Smooth muscle cell (in vitro differentiated cells): ENCODE data around the genes FBXO4 and HMGCS1.

- RAMPAGE, long total RNA = no peak
These were observed 295.6 kb upstream of the PTGER4 start for GRCh38 chr5:40383947-40384703.

- RAMPAGE, long total RNA = no peak
These were observed 275.1 kb upstream of the PTGER4 start for GRCh38 chr5:40404615-40404980.

DNA sequence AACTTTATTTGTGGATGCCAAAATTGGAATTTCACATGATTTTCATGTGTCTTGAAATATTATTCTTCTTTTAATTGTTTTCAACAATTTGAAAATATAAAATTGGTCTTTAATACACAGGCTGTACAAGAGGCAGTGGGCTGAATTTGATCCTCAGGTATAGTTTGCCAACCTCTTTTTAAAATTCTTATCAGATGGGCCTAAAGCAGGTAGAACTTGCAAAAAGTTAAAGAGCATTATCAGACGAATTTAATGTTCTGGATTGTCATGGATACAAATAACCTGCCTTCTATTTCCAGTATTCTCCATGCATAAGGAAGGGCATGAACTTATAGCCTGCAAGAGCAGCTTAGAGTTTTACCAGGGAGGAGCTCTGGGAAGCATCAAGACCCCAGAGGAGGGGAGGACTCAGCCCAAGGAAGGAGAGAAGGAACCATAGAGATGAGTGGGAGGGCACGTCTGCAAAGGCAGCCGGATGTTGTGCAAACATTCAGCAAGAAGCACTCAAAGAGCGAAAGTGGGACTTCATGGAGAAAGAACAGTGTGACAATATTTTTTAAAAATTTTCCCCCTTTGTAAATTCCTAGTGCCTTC is 270.3 kb upstream of the PTGER4 start:
- RAMPAGE, long total RNA = no peak

DNA sequence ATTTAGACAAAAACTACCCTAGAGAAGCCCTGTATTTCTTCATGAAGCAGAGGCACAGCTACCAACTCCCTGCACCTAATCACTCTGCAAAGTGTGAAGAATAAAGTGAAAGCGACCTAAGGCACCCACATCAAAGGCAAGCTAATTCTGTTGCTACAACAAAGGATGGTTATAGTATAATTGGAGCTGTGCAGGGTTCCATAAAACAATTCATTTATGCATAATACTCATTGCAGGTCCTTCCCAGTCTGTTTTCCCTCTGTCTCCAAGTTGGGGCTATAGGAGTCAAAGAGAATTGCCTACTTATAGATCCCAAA is 56.2 kb upstream of the PTGER4 start:
- RAMPAGE, long total RNA = no peak

DNA sequence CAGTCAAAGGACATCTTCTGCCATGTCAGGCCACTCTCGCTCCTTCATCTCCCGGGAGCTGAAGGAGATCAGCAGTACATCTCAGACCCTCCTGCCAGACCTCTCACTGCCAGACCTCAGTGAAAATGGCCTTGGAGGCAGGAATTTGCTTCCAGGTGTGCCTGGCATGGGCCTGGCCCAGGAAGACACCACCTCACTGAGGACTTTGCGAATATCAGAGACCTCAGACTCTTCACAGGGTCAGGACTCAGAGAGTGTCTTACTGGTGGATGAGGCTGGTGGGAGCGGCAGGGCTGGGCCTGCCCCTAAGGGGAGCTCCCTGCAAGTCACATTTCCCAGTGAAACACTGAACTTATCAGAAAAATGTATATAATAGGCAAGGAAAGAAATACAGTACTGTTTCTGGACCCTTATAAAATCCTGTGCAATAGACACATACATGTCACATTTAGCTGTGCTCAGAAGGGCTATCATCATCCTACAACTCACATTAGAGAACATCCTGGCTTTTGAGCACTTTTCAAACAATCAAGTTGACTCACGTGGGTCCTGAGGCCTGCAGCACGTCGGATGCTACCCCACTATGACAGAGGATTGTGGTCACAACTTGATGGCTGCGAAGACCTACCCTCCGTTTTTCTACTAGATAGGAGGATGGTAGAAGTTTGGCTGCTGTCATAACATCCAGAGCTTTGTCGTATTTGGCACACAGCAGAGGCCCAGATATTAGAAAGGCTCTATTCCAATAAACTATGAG is 12.5 kb downstream of the PTGER4 start:
- RAMPAGE, long total RNA = no peak

DNA sequence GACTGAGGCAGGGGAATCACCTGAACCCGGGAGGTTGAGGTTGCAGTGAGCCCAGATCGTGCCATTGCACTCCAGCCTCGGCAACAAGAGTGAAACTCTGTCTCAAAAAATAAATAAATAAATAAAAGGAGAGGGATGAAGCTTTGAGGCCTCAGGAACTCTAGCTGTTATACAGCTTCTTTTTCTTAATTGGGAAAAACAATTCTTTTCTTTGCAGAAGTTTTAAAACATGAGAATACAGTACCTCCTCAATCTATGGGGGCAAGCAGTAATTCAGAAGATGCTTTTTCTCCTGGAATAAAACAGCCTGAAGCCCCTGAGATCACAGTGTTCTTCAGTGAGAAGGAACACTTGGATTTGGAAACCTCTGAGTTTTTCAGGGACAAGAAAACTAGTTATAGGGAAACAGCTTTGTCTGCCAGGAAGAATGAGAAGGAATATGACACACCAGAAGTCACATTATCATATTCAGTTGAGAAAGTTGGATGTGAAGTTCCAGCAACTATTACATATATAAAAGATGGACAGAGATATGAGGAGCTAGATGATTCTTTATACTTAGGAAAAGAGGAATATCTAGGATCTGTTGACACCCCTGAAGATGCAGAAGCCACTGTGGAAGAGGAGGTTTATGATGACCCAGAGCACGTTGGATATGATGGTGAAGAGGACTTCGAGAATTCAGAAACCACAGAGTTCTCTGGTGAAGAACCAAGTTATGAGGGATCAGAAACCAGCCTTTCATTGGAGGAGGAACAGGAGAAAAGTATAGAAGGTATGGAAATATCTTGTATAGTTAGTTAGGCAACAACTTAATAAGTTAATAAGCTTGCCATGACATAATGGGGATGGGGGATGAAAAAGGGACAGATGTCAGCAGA is 2.0 kb downstream of the CARD6 start:
- RAMPAGE, long total RNA = no peak

- RAMPAGE, long total RNA = no peak
These were observed 34.6 kb downstream of the OXCT1 start for GRCh38 chr5:41835639-41836066.

- RAMPAGE, long total RNA = start-site peak on the plus strand at chr5:41925287-41925303, 204 and 98 reads in 2 replicates
These were observed at the start of gene FBXO4 for GRCh38 chr5:41924398-41925443. TSS of gene FBXO4 (plus strand) at chr5:41925281.

- RAMPAGE, long total RNA = no peak
These were observed 1.9 kb downstream of the FBXO4 start for GRCh38 chr5:41926941-41927478.

DNA sequence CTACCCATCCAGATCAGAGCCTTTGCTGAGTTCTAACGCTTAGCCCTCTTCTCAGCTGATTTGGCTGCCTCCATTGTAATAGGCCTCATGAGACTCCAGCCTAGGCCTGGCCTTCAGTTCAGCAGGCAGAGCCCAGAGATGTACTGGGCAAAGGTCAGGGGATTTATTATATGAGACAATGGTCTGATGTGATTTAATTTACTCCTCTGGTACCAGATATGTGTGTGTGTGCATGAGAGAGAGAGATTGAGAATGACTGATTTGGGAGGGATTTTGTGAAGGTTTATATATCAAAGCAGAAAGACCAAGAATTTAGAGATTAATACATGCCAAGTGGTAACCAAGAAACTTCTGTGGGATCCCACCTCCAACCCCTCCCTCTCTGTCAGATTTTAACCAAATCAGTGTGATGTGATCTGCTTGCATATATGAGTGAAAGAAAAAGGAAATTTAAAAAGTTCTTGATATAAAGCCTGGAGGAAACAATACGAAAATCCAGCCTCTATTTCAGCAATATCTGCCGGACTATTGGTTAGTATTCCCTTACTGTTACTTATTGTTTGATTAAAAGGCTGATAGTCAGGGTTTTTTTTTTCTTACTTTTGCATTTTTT is 124.9 kb downstream of the GHR start:
- RAMPAGE, long total RNA = no peak

- RAMPAGE, long total RNA = no peak
These were observed 22.0 kb upstream of the CCDC152 start for GRCh38 chr5:42734426-42735150.

DNA sequence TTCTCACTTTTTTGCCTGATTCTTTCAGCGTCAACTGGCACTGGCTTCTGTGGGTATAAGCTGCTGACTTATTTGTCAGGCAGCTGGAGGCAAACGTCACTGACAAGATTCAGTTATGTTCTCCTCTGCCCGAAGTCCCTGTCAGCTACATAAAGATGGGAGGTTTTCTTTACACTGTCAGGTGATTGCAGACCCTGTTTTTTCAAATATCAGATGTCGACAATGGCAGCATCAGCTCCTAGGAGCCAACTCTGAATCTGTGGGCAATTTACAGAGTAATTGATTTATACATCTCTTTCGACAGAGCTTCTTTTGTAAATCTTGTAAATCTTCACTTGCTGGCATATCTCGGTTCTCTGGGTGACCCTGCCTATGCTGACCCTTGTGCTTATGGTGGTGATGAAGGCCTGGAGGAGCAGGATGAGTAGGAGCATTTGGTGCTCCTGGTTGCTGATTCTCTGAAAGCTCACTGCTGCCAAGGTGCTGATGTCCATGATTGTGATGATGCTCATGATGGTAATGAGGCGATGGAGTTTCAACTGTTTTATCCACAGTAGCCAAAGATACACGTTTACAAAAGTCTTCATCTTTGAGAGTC is 10.9 kb downstream of the SELENOP start:
- RAMPAGE, long total RNA = no peak

- RAMPAGE, long total RNA = no peak
These were observed 64.0 kb upstream of the SELENOP start for GRCh38 chr5:42875603-42876087.

DNA sequence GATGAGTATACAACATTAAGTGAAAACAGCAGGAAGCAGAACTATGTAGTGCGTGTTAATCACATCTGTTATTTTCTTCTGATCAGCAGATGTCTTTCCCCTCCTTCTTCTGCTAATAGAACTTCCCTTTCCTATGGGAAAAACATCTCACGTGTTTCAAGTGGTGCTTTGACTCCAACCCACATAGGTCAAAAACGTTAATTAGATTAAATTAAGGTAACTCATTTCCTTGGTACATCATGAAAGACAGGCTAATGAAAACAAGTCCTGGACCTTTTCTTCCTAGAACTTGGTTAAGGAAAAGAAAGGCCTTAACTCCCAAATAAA is 70.1 kb upstream of the SELENOP start:
- RAMPAGE, long total RNA = no peak

DNA sequence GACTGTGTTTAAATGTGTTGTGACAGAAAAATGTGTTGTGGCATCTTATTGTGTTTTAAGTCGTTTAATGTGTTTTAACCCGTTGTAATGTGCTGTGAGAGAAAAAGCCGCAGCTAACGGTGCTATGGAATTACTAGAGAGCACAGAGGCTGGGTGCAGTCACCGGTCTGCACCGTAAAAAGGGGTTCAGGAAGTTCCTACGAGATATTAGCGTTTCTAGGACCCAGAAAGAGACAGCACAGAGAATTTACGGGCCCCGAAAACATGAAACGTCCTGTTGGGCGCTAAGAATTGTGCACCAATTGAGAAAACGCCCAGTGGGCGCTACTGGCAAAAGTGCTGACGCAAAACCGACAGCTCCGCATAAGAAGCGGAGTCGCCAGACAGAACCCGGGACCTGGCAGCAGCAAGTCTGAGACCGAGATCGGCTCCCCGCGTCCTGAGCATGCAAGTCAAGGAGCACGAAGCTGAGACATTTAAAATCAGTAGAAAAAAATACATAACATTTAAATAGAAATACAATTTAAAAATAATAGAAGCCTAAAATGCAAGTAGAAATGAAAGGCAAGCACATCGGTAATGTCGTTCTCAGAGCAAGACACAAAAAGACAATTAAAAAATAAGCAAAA is 90.4 kb downstream of the ANXA2R start:
- RAMPAGE, long total RNA = no peak

DNA sequence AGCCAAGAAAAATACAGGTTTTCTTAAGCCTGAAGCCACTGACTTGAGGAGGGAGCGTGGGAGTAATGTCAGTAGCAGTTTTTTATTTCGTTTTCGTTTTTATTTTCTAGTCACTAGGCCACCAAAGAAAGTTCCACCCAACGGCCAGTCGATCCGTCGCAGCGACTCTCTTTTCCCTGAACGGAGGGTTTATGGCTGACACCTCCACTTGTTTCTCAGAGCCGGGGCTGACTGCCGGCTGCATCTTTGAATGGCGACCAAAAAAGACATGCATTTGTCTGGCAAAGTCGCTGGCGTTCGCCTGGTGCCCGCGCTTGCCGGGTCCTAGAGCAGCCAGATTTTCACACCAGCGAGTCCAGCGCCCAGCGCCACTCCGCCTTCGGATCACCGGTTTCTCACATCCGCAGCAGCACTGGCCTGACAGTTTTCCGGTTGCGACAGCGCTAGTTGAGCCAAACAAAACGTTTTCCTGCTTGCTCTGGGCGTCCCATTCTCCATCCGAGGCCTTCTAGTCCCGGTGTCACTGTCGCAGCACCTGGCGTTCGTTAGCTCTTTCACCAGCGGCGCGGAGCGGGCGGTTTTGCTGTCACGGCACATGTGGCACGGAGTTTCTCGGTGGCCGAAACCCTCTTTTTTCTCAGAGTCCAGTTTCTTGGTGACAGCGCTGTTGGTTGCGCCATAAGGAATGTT is 48.2 kb downstream of the ANXA2R start:
- RAMPAGE, long total RNA = no peak

DNA sequence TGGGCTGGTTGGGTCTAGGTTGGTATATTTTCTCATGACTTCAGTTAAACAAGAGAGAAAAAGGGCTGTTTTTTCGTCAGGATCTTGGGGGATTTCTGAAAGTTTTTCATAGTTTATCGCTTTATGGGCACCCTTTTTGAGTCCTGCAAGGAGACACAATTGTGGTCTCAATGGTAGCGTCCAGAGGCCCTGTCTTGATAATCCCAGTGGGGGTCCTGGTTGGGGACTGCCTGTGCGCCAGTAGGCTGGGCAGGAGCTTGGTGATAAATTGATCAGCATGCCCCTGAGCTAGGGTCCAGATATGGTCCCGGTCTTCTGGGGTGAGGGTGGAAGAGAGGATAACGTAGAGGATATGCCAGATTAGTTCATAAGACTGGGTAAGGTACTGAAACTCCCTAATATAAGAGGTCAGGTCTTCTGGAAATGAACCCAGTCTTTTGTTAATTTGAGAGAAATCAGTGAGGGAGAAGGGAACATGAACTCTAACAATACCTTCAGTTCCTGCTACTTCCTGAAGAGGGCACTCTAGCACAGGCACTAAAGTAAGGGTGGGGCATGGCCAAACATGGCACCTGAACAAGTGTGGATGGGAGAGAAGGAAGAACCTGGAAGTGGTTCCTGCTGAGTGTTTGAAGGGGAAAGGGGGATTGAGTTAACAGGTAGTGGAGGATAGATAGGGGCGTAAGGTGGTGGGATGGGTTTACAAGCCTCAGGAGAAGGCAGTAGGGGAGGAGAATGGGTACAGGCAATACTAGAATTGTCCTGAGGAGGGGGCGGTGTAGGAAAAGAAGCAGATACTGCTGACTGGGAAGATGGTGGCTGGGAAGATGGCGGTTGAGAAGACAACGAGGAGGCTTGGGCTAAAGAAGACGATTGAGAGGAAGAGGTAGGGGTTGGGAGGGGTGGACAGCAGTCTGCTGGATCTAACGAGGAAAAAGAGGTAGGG is 33.7 kb upstream of the ANXA2R start:
- RAMPAGE, long total RNA = no peak

- RAMPAGE, long total RNA = no peak
These were observed 45.0 kb downstream of the NIM1K start for GRCh38 chr5:43237047-43237381.

DNA sequence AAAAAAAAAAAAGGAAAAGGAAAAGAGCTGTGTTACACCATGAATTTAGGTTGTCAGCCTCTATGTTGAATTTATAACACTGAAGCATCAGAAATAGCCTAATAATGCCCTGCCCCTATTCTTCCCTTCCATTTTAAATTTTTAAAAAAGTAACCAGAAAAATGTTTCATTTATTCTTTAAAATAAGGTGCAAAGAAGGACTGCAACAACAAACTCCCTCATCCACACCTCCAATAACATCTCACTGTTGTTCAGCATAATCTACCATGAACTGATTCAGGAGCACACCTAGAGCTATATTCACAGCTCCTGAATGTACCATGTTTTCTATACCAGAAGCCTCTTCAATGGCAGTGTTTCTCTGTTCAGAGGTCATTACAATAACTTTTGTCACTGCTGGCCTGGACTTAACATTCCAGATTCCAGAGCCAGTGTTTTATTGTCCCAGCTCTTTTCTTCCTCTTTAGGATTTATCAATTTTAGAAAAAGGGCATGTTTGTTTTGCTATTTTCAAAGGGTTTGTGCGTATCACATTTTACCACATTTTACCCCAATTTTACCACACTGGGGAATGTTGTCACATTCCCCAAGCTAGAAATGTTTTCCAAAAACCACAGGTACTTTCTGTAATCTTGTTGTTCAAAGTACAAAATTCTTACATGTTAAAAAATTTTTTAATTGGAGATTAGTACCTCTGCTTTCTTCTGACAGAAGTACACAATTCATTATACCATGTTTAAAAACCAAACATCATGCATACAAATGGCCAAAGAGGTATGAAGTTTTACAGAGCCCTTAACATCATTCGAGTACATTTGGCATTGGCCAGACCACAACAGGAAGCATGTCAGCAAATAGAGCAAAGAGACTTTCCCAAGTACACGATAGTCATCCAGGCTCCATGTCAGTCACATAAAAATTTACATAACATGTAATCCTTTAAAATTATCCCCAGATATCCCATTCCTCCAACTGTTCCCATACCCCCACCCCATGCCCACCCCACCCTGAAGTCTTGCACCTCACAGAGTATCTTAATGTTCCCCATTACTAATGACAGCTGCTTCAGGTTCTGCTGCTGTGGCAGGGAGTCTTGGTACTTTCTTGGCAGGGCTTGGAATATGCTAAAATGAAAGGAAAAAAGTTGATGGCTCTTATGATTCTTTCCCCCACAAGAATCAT is 22.7 kb downstream of the HMGCS1 start:
- RAMPAGE, long total RNA = no peak

DNA sequence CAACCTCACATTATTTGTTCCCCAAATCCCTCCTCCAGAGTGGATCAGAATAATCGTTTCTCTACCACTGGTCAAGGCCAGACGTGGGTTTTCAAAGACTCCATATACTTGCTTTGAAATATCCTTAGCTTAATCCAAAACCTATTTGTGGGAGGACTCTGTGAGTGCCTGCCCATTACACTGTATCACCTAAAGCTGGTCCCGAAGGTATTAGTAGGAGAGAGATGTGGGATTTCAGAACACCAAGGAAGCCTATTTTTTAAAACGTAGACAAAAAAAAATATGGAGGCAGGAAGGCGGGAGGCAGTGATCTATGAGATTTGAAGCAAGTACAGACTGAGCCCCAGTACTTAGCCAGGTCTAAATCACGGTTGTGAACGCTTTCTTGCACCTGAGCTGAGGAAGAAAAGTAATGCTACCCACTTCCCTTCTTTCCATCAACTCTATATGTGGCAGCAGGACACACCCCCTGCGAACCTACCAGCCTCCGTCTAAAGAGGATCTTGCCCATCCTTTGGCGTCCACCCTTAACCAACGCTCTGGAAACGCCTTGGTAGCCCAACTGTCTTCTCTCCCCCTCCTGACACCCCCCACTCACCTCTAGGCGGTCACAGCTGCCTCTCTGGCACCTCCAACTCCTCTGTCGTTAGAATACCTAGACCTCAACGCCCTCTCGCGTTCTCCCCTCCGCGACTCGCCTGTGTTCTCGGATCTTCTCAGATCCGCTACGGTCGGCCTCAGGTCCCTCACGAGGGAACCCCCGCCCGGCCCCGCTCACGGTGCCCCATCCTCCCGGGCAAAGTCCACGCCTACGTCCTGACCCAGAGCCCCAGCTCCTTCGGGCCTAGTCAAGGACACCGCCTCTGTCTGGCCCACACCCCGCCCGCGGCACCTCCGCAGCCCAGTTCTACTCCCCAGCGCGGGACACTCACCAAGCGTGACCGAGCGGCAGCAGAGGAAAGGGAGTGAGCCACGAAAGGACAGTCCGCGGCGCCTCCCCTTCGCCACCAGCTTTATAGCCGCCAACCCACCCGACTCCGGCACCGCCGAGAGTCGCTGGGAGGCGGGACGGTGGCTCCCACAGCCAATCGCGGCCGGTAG is at the start of gene HMGCS1:
Gene HMGCS1, minus strand, starts transcription at position 989 of the 1,101 bp plus-strand sequence.
- RAMPAGE, long total RNA = start-site peak on the minus strand centred at position 1,015 of the sequence, 86 bp wide, 1,084 and 378 reads in 2 replicates